Mesangial cell (primary cell): ENCODE measurements around a stretch of chr17.

DNA sequence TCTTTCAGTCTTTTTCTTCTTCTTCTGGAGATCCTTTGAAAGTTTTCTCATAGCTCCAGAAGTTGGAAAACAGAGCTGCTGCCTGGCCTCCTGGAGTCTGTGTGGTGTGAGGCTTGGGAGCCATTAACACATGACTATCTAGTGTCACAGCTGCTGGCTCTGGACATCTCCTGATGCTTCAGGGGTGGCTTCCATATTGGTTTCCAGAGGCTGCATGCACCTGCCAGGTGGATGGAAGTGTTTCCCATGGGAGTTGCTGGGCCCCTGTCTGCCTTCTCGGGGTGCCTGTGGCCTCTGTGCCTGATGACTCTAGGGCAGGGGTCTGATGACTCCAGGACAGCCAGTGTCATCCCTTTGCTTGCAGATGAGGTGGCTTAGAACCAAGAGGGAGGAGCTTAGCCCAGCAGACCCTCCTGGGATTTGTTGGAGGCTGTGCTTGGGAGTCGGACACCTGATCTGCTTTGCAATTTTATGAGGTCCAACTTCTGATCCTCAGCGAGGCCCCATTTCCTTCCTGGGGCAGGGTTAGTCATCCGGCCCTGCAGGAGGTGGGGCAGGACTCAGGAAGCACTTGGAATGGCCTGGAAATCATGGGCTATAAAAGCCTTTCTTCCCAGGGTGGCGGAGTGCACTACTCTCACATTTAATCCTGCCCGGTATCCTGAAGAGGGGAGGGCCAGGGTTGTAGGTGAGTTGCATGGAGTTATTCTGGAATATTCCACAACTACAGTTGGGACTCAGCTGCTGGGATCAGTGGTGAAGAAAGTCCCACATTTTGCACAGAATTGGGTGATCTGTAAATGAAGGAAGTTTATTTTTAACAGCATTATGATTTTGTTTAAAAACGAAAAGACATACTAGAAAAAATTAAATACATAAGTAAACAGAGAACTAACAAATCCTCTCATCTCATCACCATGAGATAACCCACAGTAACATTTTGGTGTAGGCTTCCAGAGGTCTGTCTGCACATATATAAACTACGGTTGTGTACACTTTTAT lies 168.5 kb downstream of the MSI2 start:
- RAMPAGE, long total RNA = no peak

DNA sequence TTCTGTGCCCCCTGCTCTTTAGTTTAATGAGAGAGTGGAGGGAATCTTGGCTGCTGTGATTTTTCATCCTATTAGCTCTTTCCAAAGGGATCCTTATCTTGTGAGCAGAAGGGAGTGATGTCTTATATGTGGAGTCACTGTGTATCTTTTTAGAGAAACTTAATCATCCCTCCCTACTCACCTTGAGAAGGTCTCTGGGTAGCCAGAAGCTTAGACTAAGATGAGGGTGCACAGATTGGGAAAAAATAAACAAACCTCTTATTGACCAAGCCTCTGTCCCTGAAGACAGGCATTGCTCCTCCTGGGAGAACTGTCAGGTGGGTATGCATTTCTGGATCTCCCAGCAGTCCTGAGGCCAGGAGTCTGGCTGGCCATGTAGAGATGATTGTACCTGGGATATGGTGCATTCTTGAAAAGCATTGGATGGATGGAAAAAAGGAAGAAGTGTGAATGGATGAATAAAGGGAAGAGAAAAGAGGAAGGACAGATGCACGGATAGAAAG lies 210.6 kb downstream of the MSI2 start:
- RAMPAGE, long total RNA = no peak

DNA sequence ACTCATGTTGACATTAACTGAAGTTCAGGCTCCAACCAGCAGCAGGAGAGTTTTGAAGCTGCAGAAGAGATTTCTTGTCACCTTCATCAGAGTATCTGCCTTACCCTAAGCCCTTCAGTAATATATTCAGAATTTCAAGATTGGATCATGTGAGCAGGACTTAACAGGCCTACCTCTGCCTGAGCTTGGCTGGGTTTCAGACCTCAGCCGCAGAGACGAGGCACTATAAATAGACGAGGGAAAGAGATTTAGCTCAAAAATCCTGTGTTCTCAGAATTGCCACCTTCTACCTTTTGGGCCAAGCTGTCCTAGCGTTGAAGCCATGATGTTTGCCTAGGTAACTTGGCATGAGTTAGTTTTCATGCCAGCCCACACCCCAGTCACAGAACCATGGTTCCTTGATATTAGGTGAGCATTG lies 224.1 kb downstream of the MSI2 start:
- RAMPAGE, long total RNA = no peak

DNA sequence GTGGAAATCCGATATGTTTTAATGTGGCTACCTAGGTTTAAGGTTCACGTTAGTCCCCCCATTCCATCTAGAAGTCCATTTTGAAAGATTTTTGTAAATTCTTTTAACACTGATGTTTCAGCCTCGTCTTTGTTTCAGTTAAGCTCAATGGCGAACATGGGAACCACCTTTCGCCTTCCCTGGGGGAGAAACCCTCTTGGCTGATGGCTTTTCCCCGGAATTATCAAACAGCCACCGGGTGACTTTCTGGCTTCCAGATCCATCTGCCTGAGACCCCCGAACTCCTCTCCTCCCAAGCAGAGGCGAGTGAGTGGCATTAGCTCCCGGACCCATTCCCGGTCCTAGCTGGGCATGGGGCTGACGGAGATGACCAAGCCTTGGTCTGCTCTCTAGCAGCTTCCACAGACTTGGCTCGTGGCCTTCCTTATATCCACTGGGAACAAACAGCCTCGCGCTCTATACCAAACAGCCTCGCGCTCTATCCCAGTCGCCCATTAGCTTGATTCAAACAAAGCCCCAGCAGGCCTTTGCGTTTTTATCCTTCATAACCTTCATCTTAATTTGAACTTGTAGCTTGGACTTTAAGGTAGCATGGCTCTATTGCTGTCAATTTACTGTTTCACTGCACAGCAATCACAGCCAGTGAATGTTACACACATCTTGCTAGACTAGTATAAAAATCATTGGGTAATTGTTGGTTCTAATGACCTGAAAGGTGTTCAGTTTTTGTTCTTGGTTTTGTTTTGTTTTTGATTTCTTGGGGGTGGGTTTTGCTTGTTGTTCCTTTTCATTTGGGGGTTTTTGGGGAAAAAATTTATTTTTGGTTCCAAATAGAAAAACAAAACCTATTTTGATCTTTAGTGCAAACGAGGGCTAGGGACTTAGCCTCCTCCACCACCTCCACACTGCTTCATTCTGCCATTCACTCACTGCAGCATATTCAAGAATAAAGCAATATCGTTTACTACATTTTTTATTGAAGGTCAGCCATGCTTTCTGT lies 62.2 kb downstream of the CCDC182 start:
- RAMPAGE, long total RNA = no peak

DNA sequence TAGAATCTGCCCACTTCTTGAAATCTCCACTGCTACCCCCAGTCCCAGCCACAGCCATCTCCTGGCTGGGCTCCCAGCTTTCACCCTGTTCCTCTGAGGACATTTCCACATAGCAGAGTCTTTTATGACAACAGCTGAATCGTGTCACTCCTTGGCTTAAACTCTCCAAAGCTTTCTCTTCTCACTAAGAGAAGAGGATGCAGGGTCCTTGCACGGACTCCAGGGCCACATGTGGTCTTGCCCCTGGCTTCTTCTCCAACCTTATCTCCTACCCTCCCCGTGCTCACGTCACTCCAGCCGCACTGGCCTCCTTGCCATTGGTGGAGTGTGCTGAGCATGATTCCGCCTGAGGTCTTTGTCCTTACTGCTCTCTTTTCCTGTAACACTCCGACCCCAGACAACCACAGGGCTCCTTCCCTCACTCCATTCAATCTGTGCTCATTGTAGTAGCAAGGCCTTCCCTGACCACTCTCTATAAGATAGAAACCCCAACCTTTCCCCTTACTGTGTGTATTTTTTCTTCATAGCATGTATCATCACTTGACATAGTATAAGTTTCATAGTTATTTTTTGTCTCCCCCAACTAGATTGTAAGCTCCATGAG lies 40.0 kb upstream of the CCDC182 start:
- RAMPAGE, long total RNA = no peak

DNA sequence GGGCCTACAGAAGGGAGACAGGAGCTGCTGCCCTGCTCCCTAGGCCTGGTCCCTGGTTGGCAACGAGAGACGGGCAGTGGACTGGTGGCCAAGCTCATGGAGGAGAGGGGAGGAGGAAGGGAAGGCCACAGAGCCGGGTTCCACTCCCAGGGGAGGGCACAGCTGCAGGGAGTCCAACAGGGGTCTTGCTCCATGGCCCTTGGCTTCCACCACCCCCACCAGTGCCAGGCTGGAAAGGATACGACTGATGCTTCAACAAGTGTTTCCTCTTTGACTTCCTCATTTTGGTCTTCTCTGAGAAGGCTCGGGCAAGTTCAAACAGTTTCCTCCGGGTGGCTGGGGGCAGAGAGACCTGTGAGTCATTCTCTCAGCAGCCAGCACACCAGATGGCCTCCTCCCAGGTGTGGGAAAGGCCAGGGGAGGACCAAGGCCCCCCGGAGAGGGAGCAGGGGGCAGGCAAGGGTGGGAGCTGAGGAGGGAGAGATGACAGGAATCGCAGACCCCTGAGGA lies 18.1 kb upstream of the MRPS23 start:
- RAMPAGE, long total RNA = no peak

DNA sequence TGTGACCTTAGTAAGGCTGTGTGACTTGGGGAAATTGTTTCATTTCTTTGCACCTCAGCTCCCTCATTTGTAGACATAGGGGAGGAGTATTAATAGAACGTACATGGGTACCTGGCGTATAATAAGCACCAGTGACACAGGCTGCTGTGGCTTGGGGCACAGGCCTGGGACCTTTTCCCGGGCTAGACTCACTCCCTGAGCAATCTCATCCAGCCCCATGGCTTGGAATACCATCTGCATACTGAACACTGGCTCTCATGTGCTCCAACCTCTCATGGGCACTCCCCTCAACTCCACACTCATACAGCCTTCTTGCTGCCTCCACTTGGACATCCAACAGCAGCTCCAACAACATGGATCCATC lies 41.0 kb upstream of the MRPS23 start:
- RAMPAGE, long total RNA = no peak

GRCh38 chr17:57898590-57899421 lies 49.0 kb upstream of the MRPS23 start:
- RAMPAGE, long total RNA = no peak

- RAMPAGE, long total RNA = no peak
Observed at GRCh38 chr17:57916963-57917687, 38.1 kb downstream of the CUEDC1 start.

DNA sequence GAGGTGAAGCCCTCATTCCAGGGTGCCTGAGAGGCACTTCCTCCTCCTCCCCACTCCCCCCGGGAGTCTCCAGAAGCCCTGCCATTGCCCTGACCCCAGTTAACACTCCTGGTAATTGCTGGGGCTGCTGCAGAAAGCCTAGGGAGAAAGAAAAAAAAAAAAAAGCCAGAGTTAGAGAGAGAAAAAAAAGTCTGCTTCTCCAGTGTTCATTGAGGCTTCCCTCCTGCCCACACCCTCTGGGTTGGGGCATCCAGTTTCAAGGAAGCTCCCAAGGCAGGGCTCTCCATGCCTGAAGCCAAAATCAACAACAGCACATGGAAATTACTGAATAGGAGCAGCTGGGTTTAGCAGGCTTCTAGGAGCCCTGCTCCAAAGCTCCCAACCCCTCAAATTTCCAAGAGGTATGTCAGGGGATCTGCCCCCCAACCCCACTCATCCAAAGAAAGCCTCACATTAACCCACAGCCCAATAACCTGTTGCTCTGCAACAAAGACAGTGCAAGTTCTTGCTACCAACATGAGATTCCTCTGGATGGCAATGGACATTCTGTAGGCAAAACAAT lies 27.9 kb downstream of the CUEDC1 start:
- RAMPAGE, long total RNA = no peak

DNA sequence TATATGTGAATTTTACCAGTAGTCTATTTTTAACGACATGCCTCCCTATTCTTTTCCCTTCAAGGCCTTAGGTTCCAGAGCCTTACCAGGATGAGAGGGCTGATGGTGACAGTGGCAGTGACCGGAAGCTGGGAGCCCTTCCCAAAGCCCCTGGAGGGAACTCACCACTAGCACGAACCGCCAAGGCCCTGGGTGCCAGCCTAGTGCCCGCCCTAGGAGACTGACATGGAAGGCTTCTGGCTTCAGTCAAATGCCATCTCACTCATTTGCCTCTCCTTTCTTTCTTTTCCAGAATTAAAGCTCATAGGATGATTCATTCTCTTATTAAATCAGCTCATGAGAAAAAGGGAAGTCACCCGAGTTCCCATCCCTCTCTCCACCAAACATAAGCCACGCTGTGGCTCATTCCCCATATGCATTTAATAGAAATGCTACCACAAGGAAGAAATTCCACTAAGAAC lies 12.1 kb downstream of the CUEDC1 start:
- RAMPAGE, long total RNA = no peak

DNA sequence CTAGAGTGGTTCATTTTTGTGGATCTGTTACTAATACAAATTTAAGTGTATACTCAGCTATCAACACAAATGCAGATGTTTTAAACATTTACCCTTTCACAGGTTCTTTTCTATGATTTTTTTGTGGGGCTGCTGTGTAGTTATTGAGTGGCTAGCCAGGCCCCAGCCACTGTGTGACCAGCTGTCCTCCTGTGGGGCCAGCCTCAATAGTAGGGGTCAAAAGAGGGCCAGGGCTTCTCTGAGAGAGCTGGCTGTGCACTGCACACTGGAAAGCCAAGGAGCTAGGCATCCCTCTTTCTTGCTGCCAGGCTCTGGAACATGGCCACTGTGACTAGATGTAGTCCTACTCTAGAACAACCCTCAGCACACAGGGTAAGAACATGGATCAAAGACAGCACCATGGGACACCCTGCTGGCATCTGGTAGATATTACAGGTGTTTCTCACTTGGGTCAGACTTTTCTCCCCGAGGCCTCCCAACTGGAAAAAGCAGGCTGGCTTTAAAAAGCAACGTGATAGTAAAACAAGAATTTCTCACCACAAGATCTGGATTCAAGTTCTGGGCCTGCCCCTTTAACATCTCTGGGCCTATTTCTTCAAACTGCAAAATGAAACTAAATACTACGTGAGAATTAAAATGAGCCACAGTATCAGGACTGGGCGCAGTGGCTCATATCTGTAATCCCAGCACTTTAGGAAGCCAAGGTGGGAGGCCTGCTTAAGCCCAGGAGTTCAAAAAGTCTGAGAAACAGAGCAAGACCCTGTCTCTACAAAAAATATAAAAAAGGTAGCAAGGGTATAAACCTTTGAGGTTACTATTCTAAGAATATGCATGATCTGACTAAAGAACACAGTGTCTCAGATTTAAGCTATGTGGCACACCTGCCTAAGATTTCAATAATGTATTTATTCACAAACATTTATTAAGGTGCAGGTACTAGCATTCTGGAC lies 7.4 kb upstream of the VEZF1 start:
- RAMPAGE, long total RNA = no peak

- RAMPAGE, long total RNA = no peak
Observed at GRCh38 chr17:57996660-57997632, 8.9 kb upstream of the VEZF1 start.

DNA sequence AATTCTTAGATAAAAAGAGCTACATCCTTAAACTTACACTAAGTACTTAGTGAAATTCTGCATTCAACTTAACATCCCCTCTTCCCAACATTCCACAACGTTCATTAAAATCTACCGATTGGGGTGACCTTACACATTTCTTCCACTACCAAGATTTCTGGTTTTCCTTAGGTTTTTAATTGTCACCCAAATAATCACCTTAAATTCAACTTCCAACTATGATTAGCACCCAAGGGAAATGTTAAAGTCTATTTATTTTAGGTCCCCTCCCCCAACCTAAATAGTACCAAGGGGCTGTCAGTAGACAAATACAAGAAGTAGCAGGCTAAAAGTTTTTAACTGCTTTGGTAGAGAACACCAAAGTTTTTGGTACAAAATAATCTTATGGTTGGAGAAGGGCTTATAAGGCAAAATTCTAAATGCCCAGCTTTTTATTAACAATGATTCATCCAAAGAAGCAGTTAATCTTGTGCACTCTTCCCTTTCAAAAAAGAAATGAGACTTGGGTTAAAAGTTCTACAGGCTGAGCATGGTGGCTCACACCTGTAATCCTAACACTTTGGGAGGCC lies 4.8 kb downstream of the SRSF1 start:
- RAMPAGE, long total RNA = no peak

- RAMPAGE, long total RNA = no peak
Observed at GRCh38 chr17:58184277-58184775, 8.2 kb upstream of the EPX start.

- RAMPAGE, long total RNA = no peak
Observed at GRCh38 chr17:58323738-58324294, 4.8 kb downstream of the TSPOAP1 start.

DNA sequence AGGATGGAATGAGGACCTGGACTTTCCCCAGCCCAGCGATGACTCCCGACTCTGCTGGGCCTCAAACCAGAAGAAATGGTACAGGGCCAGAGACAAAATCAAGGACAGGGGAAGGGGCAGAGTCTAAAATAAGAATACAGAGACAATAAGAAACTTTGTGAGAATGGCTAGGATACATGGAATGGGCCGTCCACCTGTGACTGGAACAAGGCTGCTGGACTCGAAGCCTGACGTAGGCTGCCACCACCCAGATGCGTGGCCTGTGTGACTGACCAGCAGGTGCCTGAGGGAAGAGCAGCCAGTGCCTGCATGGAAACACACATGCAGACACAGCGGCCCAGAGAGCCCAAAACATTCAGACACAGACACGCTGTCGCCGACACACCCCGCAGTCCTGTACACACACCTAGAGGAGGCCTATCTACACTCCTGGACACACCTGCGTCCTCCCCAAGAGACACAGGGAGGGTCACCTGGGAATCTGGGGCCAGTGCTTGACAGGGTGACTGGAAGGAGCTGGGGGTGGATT lies 5.9 kb upstream of the TSPOAP1 start:
- RAMPAGE, long total RNA = no peak

DNA sequence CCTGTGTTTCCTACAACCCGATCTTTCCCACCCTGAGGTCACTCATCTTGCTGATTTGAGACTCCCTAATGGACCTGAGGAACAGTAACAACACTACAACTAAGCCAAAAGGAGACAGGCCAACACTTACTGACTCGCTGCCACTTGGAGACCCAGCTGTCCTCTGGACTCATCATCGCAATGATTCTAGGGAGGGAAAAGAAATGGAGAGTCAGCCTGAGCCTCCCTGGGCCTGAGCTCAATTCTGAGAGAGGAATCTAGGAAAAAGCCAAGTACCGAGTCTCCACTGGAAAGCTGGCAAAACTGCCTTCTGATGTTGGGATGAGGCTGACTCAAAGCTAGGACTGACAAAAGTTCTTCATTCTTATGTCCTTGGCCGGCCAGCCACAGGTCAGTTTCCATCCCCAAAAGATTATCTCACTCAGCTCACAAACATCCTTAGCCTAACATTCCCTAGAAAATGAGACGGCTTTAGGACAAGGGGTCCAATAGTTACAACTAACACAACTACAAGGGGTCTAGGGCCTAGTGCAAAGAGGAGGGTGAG lies 4.5 kb downstream of the SUPT4H1 start:
- RAMPAGE, long total RNA = no peak

DNA sequence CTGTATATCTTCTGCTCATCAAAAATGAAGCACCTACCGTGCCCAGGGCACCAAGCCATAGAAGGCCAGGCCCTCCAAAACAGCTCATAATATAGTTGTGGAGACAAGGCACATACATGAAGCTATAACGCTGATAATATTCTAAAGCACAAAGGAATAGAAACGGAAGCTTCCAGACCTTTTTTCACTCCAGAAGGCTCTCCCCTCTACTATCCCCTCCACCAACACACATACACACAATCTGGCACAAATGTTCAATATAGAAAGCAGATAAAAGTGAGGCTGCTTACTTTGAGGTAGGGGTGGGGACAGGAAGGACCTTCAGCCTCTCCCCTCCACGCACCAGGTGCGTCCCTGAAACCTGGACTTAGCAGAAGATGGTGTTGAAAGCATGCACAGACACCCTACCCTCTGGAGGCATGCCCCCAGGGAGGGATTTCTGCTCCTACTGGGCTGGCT lies 14.0 kb upstream of the SUPT4H1 start:
- RAMPAGE, long total RNA = no peak

DNA sequence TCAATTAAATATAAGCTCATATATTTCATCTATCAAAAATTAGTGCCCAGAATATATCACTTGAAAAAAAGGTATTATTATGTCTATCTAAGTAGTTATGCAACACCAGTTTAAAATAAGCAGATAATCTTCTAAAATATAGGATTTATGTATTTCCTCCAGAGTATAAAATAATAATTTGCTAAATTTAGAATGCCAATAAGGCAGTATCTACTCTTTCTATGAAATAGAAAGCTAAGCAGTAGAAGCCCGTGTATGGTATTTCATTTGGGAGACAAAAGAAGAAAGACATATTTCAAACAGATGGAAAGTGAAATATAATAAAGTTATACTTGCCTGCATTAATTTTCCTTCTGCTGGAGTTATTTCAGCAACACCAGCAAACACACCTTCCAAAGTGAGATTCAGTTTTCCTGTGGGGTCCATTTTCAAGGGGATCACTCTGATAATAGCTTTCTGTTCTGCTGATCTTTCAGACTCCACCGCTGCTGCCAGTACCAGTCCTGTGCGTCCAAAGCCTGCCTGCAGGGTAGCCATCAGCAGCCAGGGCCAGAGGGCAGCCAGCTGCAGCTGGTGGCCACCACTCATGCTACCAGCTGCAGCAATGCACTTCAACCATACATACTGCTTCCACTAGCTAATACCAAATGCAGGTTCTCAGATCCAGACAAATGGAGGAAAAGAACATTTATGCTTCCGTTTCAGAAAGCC lies 2.2 kb downstream of the RNF43 start:
- RAMPAGE, long total RNA = no peak